ENCODE measurements around a stretch of chr2.

DNA sequence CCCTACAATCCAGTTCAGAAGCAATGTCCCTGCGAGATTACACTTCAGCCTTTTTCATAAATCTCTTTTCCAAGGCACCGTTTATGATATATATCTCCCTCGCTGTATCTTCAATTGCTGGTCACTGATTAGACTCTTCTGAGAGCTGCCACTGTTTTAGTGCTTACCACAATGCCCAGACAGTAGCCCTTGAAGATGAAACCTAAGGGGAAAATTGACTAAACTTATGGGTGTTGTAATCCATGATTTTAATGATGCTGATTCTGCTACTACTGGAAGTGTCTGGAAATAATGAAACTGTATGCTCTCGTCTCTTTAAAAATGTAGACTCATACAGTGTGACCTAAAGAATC, 5.4 kb upstream of the SLC8A1 start:
- PRO-cap, result no peak

DNA sequence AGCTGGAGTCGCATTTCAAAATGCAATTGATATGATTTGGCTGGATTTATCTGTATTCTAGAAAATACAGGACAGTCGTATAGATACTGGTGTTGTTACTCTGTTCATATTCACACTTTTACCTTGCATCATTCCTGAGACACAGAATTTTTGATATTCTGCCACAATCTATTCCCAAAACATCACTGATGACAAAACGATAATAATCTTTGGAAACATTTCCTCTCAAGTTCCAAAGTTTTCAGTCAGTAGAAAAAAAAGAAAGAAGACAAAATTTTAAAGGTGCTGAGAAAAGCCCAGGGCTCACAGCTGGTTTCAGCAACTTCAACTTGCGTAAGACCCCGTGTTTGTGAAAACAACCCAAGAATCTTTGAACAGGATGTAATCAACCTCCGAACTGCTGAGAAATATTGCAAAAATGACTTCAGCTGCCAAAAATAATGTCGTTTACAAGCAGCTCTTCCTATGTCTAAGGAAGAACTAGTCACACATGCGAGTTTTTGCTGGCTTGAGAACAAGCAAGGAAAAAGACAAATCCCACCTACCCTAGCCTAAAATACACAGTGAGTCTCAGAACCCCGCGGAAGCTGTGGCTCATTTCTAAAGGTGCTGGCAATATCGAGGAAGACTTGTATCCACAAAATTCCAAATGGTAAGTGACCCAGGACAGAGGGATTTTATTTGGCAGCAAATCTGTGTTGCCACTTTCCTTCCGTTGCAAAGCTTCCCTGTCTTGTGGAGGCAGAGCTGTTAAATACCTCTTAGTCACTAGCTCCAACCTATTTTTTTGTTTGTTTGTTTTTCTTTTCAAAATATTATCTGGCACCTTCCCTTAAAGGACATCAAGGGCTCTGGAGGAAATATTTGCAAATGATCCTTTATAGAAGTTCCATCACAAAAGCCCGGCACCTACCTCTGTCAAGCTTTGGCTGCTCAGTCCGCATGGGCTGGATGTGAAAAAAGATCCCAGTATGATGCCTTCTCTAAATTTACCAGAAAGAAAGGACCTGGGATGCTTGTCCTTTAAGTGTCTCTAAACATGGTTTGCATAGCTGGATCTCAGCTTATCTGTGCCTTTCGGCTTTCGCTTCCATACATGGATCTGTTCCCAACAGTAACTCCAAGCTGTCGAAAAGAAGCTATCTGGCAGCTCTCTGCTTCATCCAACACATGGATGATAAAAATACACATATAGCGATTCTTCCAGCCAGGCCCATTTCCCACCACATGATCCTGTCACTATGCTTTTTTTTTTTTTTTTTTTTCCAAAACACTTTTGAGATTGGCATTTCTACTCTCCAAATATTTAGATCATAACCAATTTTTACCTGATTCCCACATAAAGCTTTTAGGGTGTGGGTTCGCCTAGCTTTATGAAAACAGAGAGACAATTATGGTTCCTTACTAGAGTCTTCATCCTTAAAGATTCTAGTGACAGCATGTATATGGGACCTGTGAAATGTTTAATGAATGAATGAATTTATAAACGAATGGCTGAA, 60.1 kb upstream of the SLC8A1 start:
- PRO-cap, result no peak

DNA sequence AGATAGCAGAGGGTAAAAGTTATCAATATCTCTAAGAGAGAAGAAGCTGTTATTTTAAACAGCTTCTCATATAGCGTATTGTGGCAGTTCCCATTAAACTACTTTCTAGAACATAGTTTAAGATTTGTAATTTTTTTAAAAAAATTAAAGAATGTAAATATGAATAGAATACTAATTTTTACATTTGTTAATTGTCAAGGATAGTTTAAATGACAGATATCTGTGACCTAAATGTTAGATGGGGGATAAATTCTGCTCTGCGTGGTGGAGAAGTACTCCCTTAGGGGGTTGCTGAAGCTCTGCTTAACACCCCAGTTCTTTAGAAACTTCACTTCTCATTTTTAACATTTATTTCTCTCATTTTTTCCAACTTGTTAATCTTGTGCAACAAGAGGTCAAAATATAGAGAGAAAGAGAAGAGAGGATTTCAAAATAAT, 61.2 kb upstream of the SLC8A1 start:
- PRO-cap, result no peak

- PRO-cap, result no peak
Observed at GRCh38 chr2:40534582-40535202, 82.8 kb upstream of the SLC8A1 start.

DNA sequence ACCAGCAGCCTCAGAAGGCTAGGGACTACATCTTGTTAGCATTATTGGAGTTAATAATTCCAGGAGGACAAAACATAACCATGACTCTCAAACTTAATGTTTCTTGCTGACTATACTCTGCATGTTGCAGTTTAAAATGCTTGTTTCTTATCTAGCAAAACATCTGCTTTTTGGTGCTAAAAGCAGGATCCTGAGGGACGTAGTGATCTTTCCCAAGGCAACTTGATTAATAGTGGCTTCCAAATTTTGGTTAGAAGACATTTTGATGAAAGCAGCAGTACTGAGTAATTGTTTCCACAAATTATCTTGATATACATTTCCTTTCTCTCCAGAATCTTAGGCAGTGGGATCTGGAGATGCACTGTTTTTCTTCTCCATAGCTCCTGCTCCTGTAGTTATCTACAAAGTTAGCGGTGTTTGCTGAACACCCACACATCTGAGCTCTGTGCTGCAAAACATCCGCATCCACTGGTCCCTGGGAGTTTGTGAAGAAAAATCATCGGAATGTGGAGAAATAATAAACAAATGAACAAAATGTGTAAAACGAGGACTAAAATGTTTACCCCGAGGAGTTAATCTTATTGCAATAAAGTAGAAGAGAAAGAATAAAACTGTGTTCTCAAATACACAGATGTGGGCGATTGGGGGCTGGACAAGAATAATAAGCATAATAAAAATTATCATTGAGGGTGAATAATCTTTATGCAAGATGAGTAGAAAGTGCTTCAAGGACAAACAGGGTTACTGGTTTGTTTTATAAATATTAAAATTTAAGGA, 326.9 kb upstream of the PKDCC start:
- PRO-cap, result no peak

DNA sequence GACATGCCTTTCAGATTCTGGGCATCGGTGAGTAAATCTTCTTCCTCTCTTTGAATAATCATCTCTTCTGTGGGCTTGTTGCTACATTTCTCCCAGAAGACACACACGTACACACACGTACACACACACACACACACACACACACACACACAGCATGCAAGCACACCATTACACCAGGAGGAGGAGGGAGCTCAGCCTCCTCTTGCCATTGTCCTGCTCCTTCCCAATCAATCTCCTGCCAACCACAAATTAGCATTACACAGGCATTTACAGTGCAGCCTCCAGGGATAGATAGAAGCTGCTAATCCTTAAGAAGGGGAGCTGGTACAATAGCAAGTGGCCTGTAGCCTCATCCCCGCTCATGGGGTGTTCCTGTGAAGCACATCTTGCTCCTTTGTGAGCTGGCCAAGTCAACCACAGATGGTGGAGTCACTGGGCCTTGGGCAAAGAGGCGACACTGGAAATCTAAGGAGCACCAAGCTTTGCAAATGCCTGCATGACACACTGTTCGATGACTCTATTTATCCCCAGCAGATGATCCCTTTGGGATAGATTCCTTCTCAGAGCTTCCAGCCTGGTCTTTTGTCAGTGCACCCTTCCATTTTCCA, 110.4 kb upstream of the PKDCC start:
- PRO-cap, result no peak

- PRO-cap, result no peak
Observed at GRCh38 chr2:42001747-42002124, 46.1 kb upstream of the PKDCC start.

DNA sequence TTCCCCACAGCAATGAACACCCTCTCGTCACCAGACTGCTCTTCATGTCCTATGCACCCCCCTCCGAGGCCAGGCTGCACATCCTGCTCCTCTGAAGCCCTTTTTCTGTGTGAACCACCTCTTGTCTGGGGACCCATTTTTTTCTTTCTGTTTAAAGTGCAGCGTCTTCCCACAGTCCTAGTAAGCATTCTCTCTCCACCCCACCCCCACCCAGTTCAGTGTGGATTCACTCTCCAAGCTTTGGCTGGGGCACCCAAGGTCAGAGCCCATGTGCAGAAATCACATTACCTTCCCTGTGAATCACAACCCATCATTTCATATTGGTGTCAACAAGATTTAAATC, 26.4 kb upstream of the PKDCC start:
- PRO-cap, result no peak

DNA sequence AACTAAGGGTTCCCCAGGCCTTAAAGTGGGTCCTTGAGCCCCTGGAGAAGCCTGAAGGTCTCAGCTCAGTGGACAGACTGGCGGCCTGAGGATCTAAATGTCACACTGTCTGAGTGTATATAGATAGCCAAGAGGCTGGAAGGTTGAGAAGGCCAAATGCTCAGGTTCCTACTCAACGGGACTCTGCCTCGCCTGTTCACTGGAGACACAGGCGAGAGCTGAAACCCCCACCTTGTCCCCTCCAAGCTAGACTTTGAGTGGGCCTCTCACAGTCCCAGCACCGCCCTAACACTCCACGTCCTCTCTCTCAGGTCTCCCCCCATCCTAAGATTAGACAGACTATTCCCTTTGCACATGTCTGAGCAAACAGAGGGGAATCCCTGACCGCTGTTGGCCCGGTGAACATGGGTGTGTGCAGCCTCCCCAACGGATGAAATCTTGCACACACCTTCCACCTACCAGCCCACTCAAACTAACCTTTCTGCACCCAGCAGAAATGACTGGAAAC, 1.7 kb downstream of the PKDCC start:
- PRO-cap, result no peak

DNA sequence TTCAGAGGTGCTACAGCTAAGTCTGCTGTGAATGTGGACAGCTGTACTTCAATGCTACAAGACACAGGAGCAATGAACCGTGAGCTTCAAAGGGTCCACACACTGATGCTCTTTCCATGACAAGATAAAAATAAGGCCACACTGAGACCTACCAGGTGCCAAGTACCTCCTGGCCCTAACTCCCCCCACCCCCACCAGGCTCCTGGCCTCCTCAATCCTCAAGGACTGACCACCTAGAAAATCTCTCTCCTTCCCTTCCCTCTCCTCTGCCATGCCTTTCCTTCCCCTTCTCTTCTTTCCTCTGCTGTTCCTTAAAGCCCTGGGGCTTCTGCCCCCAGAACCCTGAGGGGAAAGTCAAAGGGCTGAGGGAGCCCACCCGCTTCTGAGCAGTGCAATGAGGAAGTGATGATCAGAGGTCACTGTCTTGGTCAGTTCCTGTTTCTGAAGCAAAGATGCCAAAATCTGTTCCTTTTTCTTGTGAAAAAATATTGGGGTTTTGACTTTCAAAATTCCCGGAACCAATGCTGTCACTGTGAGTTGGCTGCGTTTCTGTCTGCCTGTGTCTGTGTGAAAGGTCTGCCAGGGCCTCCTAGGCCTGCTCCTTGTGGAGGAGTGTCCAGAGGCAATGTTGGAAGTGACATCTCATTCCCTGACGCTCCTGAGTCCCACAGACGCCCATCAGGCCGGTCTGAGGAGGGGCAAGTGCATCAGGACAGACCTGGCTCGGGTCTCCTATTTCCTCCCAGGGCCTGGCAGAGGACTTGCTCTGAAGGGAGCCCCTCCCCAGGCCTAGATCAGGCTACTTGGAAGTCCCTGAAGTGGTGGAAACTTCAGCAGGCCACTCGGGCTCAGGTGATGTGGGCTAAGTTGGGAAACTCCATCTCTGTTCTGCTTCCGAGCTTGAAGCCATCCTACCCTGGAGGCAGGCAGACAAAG, 50.7 kb downstream of the PKDCC start:
- PRO-cap, result no peak

DNA sequence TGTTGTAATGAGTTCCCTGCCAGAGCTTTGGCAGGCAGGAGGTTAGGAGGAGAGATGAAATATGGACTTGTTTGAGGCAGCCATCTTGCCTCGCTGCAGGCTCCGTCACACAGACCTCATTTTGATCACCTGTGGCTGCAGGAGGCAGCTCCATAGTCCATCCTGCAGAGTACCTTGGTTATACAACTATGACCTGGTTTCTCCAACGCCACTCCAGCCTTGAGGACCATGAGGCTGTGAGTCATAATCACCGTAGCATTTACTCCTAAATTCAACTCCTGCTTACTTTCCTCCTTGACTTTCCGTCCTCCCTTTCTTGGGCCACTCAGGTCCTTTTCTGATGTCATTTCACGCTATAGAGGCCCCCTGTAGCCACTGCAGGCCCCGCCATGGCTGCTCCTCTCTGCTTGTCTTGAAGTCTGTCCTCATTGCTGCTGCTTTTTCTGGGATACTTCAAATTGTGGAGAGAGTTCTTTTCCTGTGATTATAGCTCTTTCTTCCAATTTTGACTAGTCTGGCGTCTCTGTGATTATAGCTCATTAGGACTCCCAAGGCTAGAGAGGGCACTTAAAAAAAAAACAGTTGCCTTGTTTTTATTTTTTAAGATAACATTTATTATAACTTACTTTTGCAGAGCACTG, 26.3 kb upstream of the EML4 start:
- PRO-cap, result no peak

DNA sequence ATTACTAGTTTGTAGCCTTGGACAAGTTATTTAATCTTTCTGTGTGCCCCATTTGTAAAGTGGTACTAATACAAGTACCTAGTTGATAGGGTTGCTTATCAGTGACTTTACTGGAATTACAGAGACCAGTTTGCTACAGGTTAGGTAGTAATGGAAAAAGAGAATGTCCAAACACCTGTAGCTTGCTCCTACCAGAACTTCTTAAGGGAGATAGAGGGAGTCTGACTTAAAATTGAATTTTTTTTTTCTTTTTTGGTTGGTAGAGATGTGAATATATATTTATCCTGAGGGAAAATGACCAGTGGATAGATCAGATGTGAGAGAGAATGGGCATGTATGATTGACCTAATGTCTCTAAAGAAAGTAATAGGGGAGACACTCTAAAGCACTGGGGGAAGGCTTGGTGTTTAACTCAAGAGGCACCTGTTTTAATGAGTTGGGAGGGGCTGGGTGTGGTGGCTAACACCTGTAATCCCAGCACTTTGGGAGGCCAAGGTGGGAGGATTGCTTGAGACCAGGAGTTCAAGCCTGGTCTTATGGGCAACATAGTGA, 28.9 kb downstream of the EML4 start:
- PRO-cap, result no peak

DNA sequence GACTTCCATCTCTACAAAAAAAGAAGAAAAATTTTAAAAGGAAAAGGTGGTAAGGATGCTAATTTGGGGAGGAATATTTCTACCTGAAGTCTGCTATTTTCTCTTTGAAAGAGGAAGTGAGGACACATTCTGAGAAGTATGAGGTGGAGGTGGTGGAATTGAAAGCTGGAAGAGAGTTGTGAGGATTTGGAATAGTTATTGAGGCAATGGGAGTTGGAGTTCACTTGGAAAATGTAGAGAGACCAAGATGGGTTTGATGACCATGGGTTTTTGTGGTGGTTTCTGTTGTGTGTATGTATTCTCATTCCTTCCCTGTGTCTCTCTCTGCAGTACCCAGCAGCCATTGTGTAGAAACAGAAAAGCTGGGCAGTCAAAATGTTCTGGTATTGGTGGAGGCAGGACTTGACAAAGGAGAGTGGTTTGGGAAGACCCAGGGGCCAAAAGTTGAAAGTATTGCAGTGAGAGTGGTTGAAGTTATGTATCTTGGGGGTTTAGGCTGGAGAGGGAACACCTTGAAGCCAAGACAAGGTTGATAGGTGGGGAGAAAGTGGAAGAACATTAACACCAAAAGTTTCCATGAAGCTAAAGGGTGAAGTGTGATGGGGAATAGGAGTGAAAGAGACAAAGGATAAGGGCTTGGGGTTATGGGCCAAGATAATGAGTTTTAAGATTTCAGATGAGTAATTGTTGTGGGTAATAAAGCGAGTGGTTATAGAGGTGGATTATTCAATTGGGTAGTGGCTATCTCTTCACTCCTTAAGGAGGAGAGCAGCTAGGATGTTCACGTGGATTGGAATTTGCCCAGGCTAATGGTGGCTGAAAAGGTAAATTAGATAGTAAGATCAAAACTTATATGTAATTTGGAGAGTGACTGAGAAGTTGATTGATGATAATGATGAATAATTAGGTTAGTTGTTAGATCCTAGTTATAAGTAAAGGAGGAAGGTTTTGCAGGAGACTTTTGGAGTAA, 29.7 kb downstream of the EML4 start:
- PRO-cap, result no peak

GRCh38 chr2:42361903-42362401, 935 bp upstream of the COX7A2L start:
- PRO-cap, result no peak

DNA sequence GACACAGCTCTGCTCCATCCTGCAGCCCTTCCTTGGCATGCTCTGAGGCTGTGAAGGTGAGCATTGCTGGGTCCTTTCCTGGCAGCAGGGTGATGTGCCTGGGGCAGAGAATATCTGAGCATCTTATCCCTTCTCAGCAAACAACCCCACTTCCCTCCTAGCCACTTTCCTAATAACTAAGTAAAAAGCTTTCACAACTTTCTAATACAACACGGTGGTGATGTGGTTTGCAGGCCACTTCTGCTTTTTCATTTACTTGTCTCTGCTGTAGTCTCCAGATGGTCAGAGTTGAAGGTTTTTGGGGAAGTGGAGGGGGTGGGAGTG, 11.7 kb downstream of the OXER1 start:
- PRO-cap, result no peak

- PRO-cap, result no peak
Observed at GRCh38 chr2:42754065-42754760, 9.7 kb downstream of the OXER1 start.

DNA sequence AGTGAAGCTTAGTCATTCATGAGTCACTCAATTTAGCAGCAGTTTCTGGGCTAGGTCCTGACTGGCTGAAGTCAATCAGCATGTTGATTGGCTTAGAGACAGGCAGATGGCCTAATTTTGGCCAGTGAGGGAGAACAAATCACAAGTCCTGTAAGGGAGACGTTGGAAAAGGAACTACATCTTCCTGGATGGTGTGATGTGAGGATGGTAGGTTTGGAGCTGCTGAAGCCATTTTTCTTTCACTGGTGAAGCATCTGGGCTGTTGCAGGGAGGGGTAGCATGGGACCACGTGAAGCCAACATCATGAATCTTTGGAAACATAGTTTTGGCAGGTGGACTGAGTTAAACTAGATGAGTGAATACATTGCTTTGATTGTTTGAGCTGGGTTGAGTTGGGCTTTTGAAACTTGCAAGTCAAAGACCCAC, 104.6 kb upstream of the HAAO start:
- PRO-cap, result no peak

GRCh38 chr2:42923680-42924065, 131.3 kb upstream of the HAAO start:
- PRO-cap, result no peak

DNA sequence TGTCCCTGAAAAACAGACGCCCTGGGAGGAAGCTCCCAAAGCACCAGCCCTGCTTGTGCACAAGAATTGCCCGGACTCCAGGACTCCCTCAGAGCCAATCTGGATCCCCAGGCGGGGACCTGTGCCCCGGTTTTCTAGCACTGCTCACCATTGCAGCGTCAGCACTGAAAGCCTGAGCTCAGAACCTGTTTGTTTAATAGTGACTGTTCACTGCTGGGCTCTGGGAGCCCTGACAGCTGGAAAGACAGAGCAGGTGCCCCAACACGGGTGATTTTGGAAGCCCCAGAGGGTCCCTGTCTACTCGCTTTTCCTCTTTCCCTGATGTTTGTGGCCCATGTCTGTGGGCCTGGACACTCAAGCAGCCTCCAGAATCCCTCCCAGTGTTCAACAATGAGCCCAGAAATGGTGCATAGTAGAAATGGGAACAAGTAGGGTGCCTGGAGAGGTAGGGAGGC, 134.7 kb upstream of the HAAO start:
- PRO-cap, result no peak

DNA sequence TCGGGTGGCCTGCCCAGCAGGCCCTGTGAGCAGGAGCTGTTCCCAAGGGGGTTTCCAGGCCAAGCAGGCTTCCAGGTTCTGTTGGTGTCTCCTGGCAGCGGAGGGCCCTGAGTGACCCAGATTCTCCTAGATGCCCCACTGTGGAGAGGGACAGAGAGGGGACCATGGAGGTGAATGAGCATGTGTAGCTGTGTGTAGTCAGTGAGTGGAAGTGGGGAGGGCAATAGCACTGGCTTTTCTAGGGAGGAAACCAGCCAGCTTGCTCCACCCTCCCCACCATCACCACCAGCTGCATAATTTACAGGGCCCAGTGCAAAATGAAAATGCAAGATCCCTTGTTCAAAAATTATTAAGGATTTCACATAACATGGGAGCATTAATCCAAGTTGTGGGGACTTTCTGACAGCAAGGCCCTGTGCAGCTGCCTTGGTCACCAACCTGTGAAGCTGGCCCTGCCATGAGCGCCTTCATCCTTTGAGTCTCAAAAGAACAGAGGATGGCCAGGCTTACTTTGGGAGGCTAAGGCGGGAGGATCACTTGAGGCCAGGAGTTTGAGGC, 172.3 kb upstream of the HAAO start:
- PRO-cap, result no peak

Measured in pulmonary artery (tissue), 1 donor.